REH cell (cell line): ENCODE data around the gene NRF1.

- PRO-cap = no peak
Observed at GRCh38 chr7:128653135-128653582, 18.9 kb upstream of the GARIN1A start.

GRCh38 chr7:128673082-128673570 lies 1.0 kb downstream of the GARIN1A start:
- PRO-cap = no peak

DNA sequence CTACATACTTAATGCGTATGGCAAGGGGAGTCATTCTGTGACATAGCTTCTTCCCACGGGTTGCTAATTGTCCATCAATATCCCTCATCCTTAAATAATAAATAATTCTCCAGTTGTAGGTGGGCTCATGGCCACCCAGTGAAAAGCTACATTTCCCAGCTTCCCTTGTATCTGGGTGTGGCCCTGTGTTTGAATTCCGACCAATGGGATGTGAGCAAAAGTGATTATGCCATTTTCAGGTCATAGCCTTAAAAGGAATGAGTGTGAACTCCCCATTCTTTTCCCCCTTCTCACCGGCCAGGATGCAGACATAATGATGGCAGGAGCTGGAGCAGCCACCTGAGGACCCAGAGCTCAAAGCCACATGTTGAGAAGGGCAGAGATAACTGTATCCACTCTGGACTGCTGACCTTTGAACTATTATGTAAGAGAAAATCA lies 6.4 kb upstream of the GARIN1B start:
- PRO-cap = no peak

- PRO-cap = no peak
Observed at GRCh38 chr7:128770778-128771763, 4.5 kb downstream of the OPN1SW start.

- PRO-cap = no peak
Observed at GRCh38 chr7:128773508-128773933, 2.1 kb downstream of the OPN1SW start.

DNA sequence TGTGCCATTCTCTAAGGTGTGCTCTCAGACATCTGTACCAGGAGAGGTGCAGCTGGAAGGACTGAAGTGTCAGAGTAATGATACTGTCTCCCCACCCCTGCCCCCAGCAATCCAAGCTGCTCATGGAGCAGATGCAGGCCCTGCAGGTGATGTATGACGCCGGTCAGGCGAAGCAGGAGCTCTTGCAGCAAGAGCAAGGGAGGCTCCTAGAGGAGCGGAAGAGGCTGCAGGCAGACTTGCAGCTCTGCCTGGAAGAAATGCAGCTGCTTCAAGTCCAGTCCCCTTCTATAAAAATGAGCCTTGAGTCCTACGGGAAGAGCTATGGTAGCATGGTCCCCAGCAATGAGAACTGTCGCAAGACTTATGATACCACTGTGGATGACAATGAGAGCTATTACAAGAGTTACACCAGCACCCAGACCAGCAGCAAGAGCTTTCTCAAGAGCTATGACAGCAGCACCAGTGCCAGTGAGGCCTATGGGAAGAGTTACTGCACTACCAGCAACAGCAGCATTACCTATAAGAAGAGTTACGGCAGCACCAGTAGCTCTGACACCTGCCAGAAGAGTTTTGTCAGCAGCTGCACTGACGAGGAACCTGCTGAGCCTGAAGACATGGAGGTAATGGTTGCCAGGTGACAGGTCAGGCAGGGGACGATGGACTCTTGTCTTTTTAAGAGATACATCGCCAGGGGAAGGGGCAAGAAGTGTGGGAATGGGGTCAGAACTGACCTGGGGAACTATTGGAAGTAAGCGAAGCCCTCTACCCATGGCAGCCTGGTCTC lies 18.3 kb upstream of the FLNC start:
- PRO-cap = no peak

DNA sequence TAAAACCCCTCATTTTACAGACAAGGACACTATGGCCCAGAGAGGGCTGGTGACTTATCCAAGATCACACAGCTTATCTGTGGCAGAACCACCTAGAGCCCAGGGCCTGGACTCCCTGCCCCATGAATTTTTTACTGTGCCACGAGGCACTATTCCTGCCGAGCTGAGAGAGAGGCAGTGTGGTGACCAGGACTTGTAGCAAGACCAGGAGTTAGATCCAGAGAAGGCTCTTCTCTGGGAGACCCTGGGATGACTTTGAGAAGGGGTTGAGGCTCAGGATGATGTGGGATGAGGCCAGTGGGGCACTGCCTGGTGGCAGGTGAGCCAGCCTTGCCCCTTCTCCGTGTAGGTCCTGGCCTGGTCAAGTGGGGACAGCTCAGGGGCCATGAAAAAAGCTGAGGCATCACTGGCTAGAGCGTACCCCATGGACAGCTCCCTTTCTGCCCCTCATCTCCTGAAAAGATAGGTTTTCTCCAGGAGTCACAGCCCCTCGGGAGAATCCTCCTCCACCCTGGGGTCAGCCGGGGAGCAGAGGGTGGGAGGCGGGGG lies 5.7 kb downstream of the FLNC start:
- PRO-cap = no peak

GRCh38 chr7:128836446-128837470 lies 6.6 kb downstream of the FLNC start:
- PRO-cap = no peak

DNA sequence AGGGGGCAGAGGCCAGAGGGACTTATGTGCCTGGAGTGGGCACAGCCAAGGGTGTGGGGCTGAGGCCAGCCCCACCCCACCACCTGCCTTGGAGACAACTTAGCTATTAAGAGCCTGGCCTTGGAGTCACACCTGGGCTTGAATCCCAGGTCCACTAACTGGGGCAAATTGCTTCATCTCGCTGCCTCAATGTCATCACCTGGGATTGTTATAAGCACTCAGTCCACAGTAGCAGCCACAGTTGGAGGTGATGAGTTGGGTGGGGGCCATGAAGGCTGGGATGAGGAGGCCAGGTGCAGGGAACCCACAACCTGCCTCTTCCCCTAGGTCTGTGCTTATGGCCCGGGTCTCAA lies 14.1 kb downstream of the FLNC start:
- PRO-cap = no peak

DNA sequence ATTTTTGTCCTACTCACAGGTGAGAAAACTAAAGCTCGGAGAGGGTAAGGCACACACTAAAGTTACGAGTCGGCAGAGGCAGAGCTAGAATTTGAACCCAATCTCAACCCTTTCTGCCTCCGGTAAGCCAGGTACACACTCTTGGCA lies 603 bp downstream of the ATP6V1F start:
- PRO-cap = no peak

DNA sequence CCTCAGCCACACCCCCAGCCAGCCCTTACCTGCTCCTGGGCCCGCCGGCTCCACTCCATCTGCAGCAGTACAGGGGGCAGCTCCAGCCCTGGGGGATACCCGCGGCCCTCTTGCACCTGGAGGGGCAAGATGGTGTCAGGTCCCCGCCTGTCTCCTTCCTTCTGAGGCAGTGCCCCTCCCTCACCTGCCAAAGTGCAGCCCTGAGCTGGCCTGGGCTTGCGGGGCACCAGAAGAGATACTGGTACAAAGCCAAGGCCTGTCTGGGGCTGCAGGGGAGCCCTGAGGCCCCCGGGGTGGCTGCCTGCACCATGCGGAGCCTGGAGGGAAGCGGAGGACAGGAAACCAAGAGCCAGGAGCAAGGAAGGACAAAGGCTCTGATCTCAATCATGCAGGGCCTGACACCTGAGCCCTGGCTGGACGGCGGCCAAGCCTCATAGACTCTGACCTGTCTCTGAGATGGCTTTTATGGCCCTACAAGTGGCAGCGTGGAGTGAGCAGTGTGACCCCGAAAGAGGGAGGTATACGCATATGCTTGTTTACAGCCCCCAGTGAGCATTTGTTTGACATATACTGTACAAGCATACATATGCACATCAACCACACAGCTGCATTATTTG lies 8.5 kb downstream of the ATP6V1FNB start:
- PRO-cap = no peak

DNA sequence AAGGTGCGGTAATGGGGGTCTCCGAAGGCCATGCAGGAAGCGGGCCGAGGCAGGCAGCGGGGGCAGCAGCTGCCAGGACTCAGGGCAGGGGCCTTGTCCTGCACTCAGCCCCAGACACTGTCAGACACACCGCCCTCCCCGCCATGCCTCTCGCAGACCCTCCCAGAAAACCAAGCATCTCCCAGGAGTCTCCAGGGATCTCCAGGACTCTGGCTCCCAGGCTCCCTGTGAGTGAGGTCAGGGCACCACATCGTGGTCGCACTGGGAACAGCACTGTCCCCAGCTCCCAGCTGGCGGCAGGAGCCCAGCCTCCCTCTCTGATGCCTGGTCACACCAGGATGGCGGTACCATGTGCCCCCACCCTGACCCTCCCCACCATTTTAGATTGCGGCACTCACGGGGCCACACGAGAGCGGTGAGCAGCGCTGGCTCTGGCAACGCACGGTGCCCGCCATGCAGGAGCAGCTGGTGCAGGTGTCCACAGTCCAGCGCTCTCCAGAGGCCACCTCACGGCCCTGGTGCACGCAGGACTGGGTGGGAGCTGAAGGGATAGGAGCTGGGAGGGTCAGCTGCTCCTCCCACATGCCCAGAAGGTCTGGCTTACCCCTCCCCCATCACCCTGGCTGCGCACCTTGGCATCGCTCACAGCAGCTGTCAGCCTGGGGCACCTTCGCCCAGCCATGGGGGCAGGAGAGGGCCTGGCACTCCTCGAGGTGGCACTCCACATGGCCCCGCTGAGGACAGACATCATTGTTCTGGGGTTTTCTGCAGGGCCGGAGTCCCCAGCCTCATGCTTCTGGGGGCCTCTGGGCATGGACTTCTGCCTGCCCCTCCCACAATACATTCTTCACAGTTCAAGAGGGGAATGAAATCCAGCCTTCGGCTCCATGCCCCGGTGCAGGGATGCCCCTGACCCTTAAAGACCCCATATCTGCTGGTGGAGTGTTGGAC lies 14.1 kb downstream of the ATP6V1FNB start:
- PRO-cap = no peak

- PRO-cap = no peak
Observed at GRCh38 chr7:129388648-129389612, 45.3 kb upstream of the STRIP2 start.

- PRO-cap = no peak
Observed at GRCh38 chr7:129410356-129410608, 23.9 kb upstream of the STRIP2 start.

DNA sequence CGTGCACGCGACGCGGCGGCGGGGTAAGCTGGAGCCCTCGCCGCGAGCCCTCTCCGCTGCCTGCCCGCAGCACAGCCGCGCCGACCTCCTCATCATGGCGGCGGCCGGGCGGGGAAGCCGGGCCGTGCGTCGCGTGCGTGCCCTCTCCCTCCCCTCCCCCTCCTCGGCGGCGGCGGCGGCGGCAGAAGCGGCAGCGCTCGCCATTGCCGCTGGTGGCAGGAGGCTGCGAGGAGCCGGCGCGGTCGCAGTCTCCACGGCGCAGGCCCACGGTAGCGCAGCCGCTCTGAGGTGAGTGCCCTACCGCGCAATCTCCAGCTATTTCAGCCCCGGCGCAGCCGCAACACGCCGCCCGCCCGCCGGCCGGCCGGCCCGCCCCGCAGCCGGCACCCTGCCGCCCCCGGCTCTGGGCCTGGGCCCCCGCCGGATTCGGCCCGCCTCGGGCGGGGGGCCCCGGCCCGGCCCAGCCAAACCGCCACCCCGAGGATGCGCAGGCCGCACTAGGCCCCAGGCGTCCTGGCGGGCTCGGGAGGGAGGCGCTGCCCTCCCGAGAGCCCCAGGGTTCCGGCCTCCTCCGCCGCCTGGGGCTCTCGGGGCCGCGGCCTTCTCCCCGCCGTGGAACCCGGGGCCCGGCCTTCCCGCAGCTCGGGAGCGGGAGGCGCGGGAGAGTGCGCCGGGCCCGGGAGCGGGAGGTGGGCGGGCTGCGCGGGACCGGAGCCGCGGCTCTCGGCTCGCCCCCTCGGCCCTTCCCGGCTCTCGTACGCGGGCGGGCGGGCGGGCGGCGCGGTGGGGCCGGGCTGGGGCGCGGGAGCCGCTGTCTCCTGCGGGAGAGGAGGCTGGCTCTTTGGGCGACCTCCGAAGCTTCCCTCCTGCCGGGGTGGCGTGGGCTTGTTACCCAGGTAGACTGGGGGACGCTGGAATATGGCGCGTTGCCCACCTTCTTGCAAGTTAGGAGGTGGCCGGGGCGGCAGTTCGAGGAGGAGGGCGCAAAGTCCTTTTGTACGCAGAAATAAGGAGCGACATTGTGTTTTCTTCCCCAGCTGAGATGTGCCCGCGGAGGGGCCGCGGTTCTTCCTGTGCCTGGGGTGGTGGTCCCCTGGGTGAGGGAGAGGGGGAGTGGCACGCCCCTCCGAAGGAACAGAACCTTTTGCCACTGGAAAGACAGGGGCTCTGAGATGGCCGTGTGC lies at the start of gene NRF1:
Gene NRF1 (plus strand): TSS at position 184 of the 1,184 bp plus-strand sequence.
- PRO-cap = bidirectional peak, plus-strand start at position 203 of the sequence, minus-strand start at position 96 of the sequence

DNA sequence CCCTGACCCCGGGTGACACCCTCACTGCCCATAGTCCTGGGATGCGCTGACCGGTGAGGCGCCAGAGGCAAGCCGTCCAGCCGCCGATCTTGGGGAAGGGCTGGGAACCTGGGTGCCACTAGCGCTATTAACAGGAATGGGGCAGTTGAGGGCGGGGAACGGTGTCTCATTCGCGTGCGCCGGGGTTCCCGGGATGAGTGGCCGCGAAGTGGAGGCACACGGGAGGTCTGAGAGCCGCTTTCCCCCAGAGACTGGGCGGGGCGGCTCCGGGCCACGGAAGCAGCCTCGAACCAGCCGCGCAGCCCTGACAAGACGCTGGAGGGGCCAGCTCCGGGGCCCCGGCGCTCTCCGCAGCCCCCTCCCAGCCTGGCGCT lies 167.5 kb downstream of the NRF1 start:
- PRO-cap = no peak

- PRO-cap = bidirectional peak, plus-strand start at chr7:129779784, minus-strand start at chr7:129779634; bidirectional peak, plus-strand start at chr7:129780347, minus-strand start at chr7:129780193
Observed at GRCh38 chr7:129779412-129780285, 168.1 kb downstream of the NRF1 start.

- PRO-cap = bidirectional peak, plus-strand start at chr7:129830447, minus-strand start at chr7:129830124
Observed at GRCh38 chr7:129829989-129830842, 122.5 kb downstream of the UBE2H start.

DNA sequence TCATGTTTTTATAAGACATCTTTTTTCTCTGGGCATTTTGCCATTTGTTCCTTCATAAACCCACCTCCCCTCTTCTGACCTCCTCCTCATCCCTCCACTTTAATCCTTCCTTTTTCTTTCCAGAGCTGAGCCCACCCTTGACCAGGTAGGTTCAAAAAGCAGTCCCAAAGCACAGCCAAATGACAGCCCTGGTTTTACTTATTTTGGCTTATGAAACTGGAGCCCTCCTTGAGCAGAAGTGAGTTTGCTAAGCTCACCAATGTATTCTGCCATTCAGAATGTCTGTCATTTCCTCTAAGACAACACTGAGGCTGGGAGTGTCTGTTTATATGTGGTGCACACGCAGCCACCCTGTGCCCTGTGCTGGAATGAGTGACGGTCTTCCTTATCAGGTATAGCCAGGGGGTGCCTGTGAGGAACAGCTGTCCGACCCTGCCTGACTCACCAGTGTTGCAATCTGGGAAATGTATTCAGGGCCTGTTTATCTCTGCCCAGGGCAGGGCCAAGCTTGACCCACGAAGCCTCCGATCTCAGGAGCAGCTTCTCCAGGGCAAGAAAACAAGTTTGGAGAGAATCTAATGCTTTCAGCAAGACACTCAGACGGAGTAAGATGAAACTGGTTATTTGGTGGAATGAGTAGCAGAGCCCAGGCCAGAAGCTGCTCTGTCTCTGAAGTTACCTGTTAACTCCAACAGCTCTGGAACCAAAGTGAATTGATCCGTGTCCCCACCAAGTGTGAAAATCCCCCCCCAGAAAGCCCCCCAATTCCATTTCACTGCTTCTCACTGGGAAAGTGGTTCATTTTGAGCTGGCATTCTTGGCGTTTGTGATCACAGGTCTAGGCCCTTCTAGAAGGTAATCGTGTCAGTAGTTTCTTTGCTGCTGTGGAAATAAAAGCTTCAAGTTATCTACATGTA lies 5.9 kb upstream of the UBE2H start:
- PRO-cap = no peak

- PRO-cap = no peak
Observed at GRCh38 chr7:130120526-130121164, 50.3 kb downstream of the KLHDC10 start.